ENCODE data around the genes ULK4 and CCDC13.

DNA sequence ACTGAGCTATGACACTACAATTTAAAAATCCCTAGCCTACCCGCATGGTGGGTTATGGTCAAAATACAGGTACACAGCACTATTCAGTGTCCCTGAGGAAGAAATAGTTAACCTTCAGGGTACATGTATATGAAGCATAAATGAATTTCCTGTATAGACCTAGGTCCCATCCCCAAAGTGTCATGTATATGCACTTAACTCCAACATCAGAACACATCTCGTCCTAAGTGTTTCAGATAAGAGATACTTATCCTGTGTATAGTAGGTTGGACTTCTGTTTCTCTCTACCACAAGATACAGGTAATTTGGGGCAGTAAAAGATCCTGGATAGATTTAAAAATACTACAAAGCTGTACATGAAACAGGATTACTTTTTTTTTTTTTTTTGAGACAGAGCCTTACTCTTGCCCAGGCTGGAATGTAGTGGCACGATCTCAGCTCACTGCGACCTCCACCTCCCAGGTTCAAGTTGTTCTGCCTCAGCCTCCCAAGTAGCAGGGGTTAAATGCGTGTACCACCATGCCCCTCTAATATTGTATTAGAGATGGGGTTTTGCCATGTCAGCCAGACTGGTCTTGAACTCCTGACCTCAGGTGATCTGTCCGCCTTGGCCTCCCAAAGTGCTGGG, 6.6 kb downstream of the RPL14 start:
- PRO-cap = no peak
- RRBS = no CpG with 5 or more reads among the region's 6 CpGs

DNA sequence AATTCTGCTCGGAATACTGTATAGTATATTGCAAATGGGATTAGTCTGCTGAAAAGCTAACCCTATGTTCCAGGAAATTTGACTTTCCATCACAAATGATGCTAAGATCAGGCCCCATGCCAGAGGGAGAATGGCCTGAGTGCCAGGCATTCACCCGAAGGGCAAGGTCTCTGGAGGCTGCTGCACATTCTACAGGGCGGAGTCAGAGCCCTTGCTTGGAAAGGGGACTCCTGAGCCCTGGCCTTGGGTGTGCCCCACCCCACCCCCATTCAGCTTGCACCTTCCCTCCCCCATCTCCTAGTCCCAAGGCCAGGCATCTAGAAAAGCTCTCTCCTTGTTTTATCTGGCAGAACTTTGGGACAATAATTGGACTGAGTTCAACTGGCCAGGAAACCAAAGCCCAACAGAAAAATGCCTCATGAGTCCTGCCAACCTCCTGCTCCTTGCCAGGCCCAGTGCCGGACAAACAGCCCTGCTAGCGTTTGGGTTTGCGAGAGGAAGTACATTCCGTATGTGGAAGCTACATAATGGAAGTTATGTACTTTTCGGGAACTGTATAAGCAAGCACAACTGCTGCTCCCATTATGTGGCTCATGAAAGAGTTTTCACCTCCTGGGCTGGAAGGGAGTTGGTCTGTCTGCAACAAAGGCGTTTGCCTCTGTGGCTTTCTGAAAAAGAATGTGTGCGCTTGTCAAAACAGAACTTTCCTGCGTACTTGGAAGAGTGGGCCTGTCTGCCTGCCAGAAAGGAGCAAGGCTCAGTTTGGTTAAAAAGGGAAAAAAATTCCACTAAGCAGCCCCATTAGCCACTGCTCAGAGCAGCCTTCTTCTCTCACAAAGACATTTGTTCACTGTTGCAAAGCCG, 321.5 kb upstream of the CTNNB1 start:
- PRO-cap = no peak
- RRBS = no CpG with 5 or more reads among the region's 12 CpGs

- PRO-cap = no peak
- RRBS = no CpG with 5 or more reads among the region's 5 CpGs
These were observed 32.1 kb upstream of the CTNNB1 start for GRCh38 chr3:41167113-41167658.

DNA sequence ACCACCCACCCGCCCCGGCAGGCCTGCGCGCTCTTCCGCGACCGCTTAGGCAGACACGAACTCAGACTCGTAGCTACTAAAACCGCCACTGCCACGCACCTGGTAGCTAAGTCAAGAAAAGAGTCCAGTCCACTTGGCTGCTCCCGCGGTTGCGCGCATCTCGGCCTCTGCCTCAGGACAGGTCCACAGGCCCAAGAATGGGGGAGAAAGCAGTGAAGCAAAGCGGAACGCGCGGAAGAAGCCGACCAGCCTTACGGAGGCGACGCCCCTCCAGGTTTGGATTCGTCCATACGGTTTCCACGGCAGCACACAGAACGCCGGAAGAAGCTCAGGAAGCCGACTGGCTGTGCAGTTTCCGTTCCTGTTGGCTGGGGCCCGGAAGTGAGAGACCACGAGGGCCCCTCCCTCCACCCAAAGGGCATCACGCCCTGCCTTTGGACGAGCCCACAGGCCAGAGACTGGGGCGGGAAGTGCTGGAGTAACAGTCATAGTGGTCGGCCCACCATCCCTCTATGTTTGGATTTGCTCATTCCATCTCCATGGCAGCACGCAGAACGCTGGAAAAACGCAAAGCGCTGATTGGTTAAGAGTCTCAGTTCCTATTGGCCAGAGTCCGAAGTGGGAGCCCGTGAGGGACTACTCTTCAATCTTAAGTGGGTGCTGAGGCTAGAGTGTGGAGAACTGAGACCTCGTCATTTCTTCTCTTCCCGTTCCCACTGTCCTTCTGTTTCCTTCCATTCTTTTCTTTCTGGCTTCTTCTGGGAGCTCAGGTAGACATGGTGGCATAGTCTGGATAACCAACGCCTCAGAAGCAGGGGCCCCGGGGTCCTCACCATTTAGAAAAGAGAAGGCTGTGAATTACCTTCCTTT, at the start of gene ULK4:
ULK4 (minus strand) TSS at position 187 of the 870 bp plus-strand sequence.
- PRO-cap = bidirectional peak, plus-strand start at position 414 of the sequence, minus-strand start at position 169 of the sequence; bidirectional peak, plus-strand start at position 646 of the sequence, minus-strand start at position 514 of the sequence
- RRBS = 1% methylated on average over 4 of the region's 47 CpGs

GRCh38 chr3:42012399-42013307, 50.8 kb upstream of the ULK4 start:
- PRO-cap = unidirectional peak, plus-strand start at chr3:42013057
- RRBS = 0% methylated on average over 1 of the region's 13 CpGs

DNA sequence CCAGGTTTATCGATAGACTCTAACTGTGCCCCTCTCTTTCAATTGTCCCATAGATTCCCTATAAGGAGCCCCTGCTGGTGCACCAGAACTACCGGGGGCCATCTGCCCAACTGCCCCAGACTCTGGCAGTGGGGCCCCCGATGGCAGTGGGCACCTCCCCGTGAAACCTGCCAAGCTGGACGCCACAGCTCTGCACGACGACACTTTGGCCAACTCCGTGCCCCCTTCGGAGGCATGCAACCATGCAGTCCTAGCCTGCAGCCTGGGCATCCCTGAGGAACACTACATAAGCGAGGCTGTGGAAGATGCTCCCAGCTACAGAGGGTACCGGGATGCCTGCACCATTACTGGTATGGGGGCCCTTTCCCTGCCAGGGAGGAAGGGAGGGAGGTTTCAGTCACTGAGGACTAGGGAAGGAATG, 4.1 kb upstream of the TRAK1 start:
- PRO-cap = no peak
- RRBS = no CpG with 5 or more reads among the region's 11 CpGs

- PRO-cap = no peak
- RRBS = no CpG with 5 or more reads among the region's 1 CpG
These were observed 77.7 kb downstream of the CCK start for GRCh38 chr3:42188338-42188647.

DNA sequence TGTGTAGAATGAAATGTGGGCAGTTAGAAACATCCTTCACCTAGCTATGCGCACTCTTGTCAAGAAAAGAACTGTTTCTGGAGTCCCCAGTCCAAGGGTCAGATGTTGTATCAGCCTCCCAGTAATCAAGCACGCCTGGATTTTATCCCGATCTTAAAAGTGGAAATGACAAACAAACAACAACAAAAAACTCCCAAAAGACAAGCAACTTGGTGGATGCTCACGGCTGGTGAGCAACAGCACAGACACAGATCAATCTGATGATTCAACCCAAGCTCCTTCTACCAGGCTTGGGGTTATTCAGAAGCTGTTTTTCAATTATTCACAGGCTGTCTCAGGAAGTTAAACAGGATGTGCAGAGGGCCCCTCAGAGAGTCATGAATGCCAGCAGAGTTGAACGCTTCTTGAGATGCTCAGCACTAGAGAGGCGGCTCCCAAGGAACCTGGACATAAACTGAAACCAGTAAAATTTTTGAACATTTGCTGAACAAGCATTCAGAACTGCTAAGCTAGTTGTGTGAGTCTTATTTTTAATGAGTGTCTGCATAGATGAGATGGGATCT, 22.2 kb downstream of the LYZL4 start:
- PRO-cap = no peak
- RRBS = no CpG with 5 or more reads among the region's 6 CpGs

DNA sequence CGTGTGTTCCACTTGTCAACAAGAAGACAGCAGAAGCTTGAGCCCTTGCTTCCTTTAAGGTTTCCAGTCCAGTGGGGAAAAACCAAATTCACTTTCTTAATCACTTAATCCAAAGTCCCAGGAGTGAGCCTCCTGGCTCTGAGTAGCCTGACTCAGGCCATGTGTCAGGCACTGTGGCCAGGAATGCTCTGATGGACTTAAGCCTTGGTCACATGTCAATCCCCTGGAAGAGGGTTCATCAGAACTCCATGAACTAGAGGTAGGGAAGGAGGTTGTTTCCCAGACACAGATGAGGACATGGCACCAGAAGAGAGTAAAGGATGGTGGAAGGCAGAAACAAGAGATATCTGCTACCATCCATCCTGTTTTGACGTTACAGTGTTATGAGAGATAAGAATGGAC, 8.8 kb downstream of the VIPR1 start:
- PRO-cap = no peak
- RRBS = no CpG with 5 or more reads among the region's 2 CpGs

DNA sequence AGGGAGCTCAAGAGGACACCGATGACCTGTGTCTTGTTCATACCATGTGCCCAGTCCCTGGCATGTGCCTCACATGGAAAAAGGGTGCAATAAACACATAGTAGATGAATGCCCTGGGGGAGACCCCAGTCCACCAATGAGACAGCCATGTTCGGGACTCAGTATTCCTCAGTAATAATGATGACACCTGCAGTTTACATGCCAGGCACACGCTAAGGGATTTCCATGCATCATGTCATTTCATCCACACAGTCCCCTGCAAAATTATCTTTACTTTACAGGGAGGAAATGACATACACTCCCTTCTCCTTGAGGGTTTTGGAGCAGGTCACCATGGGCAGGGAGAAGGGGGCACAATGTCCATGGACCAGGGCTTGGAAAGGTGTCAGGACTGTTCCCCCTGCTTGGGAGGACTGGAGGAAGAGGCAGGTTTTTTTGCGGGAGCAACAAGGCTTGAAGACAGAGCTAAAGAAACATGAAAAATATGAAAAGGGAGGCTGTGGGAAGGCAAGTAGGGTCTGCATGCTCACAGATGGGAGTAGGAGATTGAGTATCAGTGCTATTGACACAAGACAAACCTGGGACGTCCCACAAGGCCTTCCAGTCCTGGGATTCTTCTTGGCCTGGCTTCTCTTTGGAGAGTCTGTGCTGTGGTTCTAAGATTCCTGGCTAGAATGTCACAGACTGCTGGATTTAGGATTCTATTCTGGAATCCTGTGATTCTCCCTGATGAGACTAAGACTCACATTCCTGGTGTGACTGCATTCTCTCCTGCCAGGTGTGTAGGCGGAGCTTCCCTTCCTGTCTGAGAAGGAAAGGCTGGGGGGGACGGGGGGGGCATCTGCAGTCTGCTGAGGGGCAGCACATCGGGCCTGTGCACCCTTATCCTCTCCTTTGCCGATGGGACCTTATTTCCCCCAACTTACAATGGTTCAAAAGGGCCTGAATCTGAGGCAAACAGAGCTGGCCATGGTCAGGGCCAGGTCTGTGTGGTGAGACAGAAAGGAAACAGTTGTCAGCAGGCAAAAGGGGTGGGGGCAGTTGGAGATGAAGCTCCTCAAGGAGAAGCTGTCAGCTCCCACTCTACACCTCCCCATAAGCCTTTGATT, 30.5 kb downstream of the VIPR1 start:
- PRO-cap = no peak
- RRBS = no CpG with 5 or more reads among the region's 9 CpGs

DNA sequence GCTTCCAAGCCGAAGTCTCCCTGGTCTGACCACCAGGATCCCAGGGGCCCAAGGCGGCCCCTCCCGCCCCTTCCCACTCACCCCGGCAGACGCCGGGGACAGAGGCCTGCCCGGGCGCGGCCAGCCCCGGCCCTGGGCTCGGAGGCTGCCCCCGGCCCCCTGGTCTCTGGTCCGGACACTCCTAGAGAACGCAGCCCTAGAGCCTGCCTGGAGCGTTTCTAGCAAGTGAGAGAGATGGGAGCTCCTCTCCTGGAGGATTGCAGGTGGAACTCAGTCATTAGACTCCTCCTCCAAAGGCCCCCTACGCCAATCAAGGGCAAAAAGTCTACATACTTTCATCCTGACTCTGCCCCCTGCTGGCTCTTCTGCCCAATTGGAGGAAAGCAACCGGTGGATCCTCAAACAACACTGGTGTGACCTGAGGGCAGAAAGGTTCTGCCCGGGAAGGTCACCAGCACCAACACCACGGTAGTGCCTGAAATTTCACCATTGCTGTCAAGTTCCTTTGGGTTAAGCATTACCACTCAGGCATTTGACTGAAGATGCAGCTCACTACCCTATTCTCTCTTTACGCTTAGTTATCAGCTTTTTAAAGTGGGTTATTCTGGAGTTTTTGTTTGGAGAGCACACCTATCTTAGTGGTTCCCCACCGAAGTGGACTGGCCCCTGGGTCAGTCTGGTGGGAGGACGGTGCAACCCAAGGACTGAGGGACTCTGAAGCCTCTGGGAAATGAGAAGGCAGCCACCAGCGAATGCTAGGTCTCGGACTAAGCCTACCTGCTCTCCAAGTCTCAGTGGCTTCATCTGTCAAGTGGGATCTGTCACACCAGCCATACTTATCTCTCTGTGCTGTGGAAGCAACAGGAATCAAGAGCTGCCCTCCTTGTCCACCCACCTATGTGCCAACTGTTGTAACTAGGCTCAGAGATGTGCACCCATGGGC, 34.1 kb downstream of the VIPR1 start:
- PRO-cap = no peak
- RRBS = 0% methylated on average over 2 of the region's 24 CpGs

- PRO-cap = no peak
- RRBS = no CpG with 5 or more reads among the region's 5 CpGs
These were observed 468 bp downstream of the SEC22C start for GRCh38 chr3:42581400-42581598.

GRCh38 chr3:42756303-42756821, 16.7 kb downstream of the CCDC13 start:
- PRO-cap = no peak
- RRBS = no CpG with 5 or more reads among the region's 1 CpG

- PRO-cap = bidirectional peak, plus-strand start at chr3:42773345, minus-strand start at chr3:42773061
- RRBS = 46% methylated on average over 16 of the region's 70 CpGs
These were observed at the start of gene CCDC13 for GRCh38 chr3:42772392-42773464. Gene CCDC13, minus strand, starts transcription at chr3:42773253.

GRCh38 chr3:42780735-42781848, 8.0 kb upstream of the CCDC13 start:
- PRO-cap = no peak
- RRBS = no CpG with 5 or more reads among the region's 15 CpGs

- PRO-cap = no peak
- RRBS = no CpG with 5 or more reads among the region's 2 CpGs
These were observed 31.1 kb downstream of the CYP8B1 start for GRCh38 chr3:42844557-42844900.

- PRO-cap = no peak
- RRBS = no CpG with 5 or more reads among the region's 2 CpGs
These were observed 23.2 kb downstream of the CYP8B1 start for GRCh38 chr3:42852410-42852869.

DNA sequence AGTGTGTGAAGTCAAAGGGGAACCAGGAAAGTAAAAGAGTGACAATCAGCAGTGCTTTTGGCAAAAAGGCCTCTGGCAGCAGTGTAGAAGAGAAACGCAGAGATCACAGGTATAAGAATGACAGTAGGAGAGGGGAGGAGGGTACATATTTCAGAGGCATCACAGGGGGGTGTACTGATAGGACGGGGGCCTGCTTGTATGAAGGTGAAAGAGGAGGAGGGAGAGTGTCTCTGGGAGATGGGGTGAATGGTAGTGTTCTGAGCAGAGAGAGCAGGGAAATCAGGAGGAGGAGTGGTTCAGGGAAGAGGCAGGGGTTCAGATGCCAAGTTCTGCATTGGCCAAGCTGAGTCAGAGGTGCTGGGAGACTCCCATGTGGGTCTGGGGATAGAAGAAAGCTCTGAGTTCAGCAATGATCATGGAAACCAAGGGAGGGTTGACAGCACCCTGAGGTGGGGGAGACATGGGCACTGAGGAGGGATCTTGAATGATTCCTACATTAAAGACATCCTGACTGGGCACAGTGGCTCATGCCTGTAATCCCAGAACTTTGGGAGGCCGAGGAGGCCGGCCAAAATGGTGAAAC, 3.0 kb downstream of the CYP8B1 start:
- PRO-cap = no peak
- RRBS = no CpG with 5 or more reads among the region's 4 CpGs

DNA sequence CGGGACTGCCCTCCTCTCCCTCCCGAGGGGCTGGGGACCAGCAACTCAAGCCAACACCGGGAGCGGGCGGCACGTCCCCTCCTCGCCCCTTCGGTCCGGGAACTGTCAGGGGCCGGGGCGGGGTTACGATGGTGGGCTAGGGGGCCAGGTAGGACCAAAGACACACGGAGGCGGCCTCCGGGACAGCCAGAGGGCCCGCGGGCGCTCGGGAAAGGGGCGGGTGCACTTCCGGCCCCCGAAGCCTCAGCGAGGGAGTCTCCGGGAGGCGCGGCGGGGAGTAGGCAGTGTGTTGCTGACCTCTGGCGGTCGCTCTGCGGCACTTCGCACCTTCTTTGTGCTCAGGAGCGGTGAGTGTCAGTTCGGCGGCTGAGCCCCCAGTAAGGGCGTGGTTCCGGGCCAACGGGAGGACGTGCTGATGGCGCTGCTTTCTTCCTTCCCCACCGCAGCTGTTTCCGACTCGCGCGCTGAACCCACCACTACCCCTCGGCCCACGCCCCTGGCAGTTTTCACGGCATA, 5.2 kb upstream of the CYP8B1 start:
- PRO-cap = bidirectional peak, plus-strand start at position 386 of the sequence, minus-strand start at position 216 of the sequence
- RRBS = 8% methylated on average over 19 of the region's 47 CpGs

- PRO-cap = no peak
- RRBS = no CpG with 5 or more reads among the region's 6 CpGs
These were observed 1.2 kb downstream of the ZNF662 start for GRCh38 chr3:42907107-42907530.